ENCODE results near the gene C3orf20.

- RRBS, result 11% methylated on average over 2 of the region's 25 CpGs
Observed at GRCh38 chr3:13072139-13072916, 901 bp downstream of the IQSEC1 start.

GRCh38 chr3:13263550-13264782 is 156.2 kb downstream of the NUP210 start:
- RRBS, result 56% methylated on average over 3 of the region's 41 CpGs

GRCh38 chr3:13532001-13532558 is 16.8 kb upstream of the FBLN2 start:
- RRBS, result 80% methylated on average over 2 of the region's 10 CpGs

GRCh38 chr3:13553451-13553939 is 4.6 kb downstream of the FBLN2 start:
- RRBS, result no CpG with 5 or more reads among the region's 18 CpGs

GRCh38 chr3:13557419-13557949 is 8.6 kb downstream of the FBLN2 start:
- RRBS, result no CpG with 5 or more reads among the region's 6 CpGs

DNA sequence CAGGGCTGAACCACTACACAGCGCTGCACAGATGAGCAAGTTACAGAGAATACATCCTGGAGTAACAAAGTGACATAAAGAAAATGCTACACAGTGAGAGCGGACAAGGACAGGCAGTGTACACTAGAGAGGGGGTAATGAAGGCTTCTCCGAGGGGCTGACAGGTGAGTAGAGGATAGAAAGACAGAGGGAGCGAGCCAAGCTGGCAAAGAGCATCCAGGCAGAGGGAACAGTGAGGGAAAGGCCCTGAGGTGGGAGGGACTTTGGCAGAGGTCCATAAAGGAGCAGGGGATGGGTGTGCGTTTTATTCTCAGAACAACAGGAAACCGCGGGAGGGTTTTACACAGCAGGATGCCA is 13.5 kb downstream of the WNT7A start:
- RRBS, result no CpG with 5 or more reads among the region's 7 CpGs

- RRBS, result 2% methylated on average over 11 of the region's 72 CpGs
Observed at GRCh38 chr3:13877794-13878703, 1.8 kb downstream of the WNT7A start.

DNA sequence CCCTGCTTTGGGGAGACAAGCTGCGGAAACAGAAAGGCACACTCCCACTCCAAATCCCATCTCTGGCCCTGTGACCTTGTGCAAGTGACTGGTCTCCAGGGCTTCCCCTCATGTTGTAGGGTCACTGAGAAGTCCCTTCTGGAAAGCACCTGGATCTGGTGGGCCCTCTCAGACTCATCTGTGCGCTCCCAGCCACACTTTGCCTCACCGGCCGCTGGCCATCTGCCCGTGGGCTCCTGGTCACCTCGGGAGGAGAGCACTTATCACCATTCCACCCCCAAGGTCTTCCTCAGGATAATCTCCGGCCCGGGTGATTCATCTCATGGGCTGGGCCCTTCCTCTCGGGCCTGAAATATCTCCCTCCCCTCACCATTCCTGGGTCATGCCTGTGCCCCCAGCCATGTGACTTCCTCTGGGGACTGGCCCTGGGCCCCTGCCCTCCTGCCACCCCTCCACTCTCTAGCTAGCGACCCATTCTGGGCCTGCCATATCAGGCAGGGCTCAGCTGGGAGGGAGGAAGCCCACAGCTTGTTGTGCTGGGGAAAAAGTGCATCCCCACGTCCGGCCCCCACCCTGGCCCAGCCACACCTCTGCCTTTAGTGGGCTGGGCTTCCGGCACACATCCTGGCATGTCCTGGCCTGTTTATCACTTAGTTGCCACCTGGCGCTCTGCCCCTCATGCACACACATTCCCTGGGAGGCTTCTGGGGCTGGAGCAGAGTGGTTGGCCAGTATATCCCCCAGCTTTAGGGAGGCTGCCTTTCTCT is 10.7 kb upstream of the WNT7A start:
- RRBS, result 22% methylated on average over 2 of the region's 14 CpGs

- RRBS, result 2% methylated on average over 4 of the region's 87 CpGs
Observed at GRCh38 chr3:13895208-13896405, 15.7 kb upstream of the WNT7A start.

GRCh38 chr3:13934826-13935237 is 55.0 kb upstream of the WNT7A start:
- RRBS, result no CpG with 5 or more reads among the region's 10 CpGs

DNA sequence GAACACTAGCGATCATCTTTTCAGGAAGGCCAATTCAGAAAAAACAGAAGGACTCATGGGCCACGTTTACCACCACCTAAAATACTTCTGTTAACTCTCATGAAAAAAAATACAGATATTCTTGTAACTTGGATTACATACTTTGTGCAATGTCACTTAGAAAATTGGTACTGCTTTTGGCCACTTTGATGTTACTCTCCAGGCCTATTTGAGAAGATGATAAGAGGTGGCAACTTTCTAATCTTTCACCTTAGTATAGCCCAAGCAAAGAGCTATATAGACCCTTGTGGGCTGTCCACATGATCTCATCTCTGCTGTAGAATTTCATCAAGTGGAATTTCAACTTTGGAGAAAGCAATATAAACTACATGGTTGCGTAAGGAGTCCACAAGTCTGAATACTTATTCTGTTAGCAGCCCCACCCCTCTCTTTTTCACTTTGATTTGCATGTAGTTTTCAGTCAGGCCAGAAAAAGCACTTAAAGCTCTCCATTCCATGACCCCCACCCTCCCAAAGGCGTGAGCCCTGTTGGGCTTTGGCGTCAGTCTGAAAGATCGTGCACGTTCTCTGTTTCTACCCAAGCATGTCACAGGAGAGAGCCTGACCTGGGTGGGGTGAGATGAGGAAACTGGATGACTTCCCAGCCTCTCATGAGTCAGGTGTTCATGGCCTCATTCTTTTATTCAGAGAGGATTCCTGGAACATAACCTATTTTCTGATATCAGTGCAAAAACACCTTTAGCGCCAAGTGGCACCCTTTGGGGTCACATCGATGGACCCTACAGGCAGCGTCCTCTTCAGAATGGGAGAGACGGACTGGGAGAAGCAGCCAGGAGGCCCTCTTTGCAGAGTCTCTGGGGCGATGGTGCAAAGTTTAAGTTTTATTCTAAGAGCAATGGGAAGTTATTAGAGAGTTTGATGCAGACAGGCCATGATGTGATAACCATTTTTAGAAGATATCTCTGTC is 55.6 kb downstream of the LSM3 start:
- RRBS, result no CpG with 5 or more reads among the region's 12 CpGs

- RRBS, result no CpG with 5 or more reads among the region's 9 CpGs
Observed at GRCh38 chr3:14324390-14325136, 77.8 kb upstream of the SLC6A6 start.

DNA sequence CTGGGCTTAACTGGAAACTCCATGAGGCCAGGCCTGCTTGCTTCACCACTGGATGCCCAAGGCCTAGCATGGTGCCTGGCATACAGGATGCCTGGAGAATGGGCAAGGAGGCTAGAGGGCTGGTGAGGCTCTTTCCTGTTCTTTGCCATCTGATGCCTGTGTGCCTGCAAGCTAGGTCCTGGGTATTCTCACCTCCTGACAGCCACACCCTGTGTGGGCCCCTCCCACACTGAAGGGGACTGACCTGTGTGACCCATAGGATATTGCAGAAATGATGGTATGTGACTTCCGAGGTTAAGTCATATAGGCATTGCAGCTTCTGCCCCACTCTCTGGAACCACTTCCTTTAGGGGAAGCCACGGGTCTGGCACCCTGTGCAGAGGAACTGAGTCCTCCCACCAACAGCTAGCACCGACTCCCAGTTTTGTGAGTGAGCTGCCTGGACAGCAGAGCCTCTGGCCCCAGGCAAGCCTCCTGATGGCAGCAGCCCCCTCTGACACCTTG is 24.7 kb upstream of the SLC6A6 start:
- RRBS, result no CpG with 5 or more reads among the region's 3 CpGs

DNA sequence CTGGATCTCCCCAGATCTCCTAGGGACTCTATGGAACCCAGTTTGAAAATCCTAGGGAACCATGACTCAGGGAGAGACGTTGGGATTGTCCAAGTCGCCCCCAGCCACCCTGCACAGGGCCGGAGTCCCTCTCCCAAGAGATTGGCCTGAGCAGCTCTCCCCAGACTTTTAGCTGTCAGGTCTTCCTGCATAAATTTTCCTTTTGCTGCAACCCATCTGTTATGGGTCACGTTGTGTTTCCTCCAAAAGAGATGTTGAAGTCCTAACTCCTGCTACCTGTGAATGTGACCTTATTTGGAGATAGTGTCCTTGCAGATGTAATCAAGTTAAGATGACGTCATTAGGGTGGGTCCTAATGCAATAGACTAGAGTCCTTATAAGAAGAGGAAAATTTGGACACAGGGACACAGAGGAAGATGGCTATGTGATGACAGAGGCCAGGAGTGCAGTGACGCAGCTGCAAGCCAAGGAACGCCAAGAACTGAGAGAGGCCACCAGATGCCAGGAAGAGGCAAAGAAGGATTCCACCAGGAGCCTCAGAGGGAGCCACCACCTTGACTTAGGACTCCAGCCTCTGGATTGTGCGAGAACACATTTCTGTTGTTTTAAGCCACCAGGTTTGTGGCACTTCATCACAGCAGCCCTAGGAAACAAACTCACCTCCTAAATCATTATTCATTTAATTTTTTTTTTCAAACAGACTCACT is 13.2 kb upstream of the SLC6A6 start:
- RRBS, result no CpG with 5 or more reads among the region's 8 CpGs

DNA sequence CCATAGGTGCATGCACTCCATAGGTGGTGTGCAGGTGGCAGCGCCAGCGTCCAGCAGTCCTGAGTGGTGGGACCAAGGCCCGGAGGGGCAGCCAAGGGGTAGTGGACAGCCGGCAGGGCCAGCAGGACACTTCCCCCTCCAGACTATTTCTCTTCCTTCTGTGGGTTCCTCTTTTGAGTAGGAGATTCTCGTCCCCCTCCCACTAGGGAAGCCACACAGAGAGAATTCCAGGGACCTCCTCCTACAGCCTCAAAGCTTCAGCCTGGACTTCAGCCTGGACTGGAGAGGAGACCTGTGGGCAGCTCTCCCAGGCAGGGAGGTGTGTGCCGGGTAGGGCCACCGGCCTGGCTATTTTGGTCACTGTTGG is 1.1 kb downstream of the SLC6A6 start:
- RRBS, result no CpG with 5 or more reads among the region's 7 CpGs

DNA sequence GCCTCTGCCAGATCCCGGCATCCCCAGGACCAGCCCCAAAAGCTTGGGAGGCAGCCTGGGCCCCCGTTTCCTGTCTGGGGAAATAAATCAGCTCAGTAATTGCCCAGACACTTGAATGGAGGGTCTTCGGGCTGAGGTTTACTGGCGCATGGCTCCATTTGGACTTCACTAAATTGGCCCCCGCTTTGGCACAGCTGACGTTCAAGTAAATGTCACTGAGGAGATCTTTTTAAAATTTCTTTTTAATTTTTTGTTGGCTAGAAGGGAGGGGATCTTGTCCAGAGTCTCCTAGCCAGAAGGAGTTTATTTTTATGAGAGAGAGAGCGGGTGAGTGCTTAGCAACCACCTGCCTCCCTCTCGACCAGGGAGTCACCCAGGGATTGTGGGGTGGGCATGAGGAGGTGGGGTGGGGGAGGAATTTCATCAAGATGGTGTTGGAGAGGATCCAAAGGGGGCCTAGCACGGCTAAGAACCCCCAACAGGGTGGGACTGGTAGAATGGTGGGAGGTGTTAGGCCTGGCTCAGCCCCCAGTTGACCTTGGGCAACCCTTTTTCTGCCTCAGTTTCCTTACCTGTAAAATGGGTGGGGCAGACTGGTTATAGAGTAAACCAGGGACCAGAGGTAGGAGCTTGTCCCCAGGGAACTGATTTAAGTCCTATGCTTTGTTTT is 1.7 kb downstream of the SLC6A6 start:
- RRBS, result 17% methylated on average over 1 of the region's 9 CpGs

- RRBS, result no CpG with 5 or more reads among the region's 17 CpGs
Observed at GRCh38 chr3:14434118-14435276, 32.1 kb downstream of the SLC6A6 start.

DNA sequence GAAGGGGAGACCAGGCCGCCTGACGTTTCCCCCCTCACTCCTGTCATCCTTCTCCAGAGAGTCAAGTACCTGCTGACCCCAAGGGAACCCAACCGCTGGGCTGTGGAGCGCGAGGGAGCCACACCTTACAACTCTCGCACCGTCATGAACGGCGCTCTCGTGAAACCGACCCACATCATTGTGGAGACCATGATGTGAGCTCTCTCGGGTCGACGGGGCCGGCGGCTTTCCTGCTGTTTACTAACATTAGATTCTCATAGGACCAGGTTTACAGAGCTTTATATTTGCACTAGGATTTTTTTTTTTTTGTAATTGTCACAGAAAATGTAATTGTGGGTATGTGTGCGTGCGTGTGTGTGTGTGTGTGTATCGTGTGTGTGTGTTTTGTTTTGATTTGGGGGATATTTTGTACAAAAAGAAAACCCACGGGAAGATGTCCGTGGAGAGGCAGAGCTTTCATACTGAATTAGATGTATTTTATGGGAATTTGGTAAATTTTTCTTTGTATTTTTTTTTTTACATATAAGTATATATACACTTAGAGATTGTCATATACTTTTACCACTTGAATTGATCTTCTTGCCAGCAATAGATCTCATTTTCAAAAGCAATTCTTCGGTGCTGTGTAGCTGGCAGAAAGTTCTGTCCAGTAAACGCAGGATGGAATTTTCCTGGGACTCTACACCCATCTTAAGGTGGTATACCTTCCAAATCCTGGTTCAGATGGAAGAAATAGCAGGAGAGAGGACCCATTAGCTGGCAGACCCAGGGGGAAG is 55.1 kb downstream of the GRIP2 start:
- RRBS, result no CpG with 5 or more reads among the region's 23 CpGs

GRCh38 chr3:14675051-14675360 is at the start of gene C3orf20:
Gene C3orf20, plus strand, starts transcription at chr3:14675141.
- RRBS, result no CpG with 5 or more reads among the region's 3 CpGs